ENCODE results near the genes DDIT4L, SLC39A8, NFKB1 and CENPE.

DNA sequence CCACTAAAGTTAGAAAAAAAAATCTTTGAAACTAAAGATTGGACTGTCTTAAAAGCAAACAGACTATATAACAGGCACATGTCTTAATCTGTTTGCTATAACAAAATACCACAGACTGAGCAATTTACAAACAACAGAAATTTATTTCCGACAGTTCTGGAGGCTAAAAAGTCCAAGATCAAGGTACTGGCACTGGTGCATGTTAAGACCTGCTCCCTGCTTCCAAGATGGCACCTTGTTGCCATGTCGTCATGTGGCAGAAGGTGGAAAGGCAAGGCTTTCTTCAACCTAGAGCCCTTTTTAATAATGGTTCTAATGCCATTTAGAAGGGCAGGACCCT is 72.0 kb upstream of the H2AZ1 start:
- RRBS, result no CpG with 5 or more reads among the region's 2 CpGs

- RRBS, result 2% methylated on average over 13 of the region's 38 CpGs
These were observed at the start of gene DDIT4L for GRCh38 chr4:100190368-100191151. Gene DDIT4L (minus strand): TSS chr4:100190468.

DNA sequence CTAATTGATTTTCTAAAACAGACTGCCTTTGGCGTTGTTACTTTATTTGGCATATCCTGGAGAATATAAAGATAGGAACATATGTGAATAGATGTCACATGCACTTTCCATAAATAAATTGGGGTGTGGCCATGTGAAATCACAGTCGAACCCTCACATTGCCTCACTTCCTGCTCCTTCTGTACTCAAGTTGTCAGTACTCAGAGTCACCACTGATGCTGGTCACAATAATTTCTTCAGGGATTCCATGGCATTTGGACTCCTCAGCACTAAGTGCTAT is 1.4 kb upstream of the EMCN start:
- RRBS, result no CpG with 5 or more reads among the region's 2 CpGs

- RRBS, result no CpG with 5 or more reads among the region's 6 CpGs
These were observed 377.7 kb upstream of the EMCN start for GRCh38 chr4:100895445-100896040.

DNA sequence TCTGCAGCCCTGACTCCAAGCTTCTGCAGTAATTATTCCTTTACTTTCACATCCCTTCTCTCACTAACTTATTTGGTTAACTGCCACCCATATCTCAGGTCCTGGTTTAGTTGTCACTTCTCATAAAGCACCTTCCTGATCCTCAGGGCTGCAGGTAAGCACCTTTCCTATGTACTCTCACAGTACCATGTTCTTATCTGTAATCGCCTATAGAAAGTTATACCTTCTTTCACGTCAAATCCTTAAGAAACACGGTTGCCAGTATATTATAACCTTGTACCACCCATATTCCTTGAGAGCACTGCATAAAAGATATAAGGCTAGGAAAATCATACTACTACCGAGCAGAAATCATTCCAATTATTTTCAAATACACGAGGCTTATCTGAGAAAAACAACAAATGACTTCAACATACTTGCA is 72.1 kb downstream of the PPP3CA start:
- RRBS, result no CpG with 5 or more reads among the region's 5 CpGs

GRCh38 chr4:101288791-101289469 is 58.4 kb downstream of the PPP3CA start:
- RRBS, result no CpG with 5 or more reads among the region's 4 CpGs

- RRBS, result no CpG with 5 or more reads among the region's 48 CpGs
These were observed 1.5 kb downstream of the PPP3CA start for GRCh38 chr4:101345607-101346455.

DNA sequence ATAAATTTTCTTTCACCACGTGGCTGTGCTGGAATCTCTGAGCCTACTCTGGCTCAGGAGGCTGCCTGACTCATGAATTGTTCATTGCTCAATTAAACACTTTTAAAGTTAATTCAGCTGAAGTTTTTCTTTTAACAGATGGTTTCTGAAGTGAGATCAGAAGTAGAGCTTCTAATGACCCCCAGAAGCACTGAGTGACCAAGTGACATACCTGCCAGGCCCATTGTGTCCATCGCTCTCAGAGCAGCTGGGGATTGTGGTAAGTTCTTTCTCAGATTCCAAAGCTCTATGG is 121.3 kb upstream of the BANK1 start:
- RRBS, result no CpG with 5 or more reads among the region's 2 CpGs

- RRBS, result no CpG with 5 or more reads among the region's 5 CpGs
These were observed 90.9 kb upstream of the BANK1 start for GRCh38 chr4:101699640-101700064.

DNA sequence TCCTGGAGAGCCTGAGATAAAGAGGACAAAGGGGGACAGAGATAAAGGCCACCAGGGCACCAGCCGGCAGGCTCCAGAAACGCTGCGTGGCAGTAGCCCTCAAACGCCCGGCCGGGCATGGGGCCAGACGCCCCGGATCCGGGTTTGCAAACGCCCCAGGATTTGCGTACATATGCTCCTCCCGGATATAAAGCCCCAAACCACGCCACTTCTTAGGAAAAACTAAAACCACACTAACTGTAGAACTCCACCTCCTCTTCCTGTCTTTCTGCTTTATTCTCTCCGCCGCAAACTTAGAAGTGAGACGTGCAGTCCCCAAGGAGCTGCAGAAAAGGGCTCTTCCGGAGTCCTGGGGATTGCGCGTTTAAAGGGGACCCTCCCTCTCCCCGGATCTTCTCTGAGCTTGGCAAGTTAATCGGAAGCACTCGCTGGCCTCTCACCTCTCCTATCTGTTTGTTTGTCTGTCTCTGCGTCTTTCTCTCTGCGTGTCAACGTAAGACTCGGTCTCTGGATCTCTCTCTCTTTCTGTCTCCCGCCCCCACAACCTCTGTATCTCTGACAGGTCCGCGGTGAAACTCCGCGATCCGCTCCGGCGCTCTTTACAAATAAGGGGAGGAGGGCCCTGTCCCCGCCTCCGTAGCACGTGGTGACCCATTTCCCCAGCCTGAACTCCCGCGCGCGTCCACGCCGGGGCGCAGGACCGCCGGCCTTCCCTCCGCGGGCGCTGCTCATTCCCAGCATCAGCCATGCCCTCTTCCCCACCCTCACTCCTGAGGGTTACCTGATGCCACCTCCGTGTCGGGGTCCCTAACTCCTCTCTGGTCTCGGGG is at the start of gene SLC39A8:
SLC39A8 (minus strand) TSS at position 578 of the 830 bp plus-strand sequence.
- RRBS, result 1% methylated on average over 8 of the region's 52 CpGs

DNA sequence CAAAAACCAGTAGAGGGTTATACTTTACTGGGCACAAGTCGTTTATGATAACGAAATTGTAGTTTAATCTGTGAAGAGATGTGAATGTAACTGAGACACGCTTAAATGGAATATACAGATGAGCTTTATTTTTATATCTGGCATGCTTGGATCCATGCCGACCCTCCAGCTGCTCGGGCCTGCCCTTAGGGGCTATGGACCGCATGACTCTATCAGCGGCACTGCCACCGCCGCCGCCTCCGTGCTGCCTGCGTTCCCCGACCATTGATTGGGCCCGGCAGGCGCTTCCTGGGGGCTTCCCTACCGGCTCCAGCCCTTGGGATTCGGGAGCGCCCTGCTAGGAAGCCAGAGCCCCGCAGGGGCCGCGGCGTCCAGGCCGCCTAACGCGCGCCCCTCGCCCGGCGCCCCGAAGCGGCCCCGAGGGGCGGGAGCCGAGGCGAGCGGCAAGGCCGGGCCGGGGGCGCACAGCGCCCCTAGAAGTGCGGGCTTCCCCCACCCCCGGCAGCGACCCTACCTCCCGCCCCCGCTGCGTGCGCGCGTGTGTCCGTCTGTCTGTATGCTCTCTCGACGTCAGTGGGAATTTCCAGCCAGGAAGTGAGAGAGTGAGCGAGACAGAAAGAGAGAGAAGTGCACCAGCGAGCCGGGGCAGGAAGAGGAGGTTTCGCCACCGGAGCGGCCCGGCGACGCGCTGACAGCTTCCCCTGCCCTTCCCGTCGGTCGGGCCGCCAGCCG is at the start of gene NFKB1:
NFKB1 (plus strand) TSS at position 625 of the 732 bp plus-strand sequence.
- RRBS, result 1% methylated on average over 26 of the region's 67 CpGs

DNA sequence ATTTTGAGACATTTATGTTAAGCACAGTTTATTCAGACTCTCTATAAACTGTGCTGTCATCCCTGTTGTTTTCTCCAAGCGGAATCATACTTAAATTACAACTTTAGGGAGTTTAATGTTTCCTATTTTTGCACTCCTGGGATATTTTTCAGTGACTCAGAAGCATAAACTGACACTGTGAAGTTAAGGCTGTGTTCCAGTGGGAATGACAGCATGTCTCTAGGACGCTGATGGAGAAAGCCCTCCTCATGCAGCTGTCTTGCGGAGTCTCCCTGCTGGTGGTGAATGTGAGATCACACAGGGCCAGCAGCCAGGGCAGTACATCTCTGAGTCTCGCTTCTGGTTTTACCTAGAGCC is 53.3 kb downstream of the NFKB1 start:
- RRBS, result no CpG with 5 or more reads among the region's 4 CpGs

- RRBS, result no CpG with 5 or more reads among the region's 4 CpGs
These were observed 59.5 kb downstream of the NFKB1 start for GRCh38 chr4:102560474-102561328.

- RRBS, result no CpG with 5 or more reads among the region's 18 CpGs
These were observed 113.8 kb downstream of the NFKB1 start for GRCh38 chr4:102614702-102615585.

GRCh38 chr4:102630494-102630861 is 129.3 kb downstream of the NFKB1 start:
- RRBS, result no CpG with 5 or more reads among the region's 3 CpGs

DNA sequence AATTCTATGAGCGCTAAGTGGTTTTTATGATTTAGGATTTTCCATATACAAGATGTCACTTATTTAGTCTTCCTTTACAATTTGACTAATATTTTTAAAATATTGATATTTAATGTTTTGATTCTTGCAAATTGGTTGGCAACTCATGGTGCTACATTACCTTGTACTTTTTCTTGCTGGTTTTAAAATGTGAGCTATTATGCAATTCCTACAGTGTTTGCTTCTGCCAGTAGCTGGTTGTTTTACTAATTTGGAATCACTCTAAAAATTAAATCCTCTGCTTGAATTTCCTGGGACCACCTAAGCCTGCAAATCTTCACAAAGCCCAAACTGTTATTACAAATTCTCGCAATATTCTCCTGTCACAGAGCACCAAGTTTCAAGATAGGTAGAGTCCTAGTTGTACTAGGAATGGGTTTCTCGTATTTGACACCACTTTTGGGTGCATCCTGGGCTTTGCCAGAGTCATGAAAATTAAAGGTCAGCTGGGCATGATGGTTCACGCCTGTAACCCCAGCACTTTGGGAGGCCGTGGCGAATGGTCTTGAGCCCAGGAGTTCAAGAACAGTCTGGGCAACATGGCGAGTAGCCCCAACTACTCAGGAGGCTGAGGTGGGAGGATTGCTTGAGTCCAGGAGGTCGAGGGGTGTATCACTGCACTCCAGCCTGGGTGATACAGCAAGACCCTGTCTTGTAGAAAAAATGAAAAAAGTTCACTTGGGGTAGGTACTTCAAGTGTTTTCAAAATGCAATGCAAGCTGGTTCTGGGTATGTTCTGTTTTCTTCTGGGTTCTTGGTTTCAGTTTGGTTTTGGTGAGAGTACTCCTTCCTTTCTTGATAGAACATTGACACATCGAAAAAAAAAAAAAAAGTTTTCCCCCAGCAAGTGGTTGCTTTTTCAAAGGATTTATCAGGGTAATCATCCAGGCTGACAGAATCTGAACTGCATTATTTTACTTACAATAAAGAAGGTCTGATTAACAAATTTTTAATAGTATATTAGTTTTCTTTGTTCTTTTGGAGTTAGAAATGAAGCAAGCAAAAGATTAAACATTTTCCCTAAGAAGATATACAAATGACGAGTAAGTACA is 30.7 kb upstream of the MANBA start:
- RRBS, result no CpG with 5 or more reads among the region's 10 CpGs

GRCh38 chr4:103076952-103077086 is 258 bp upstream of the SLC9B2 start:
- RRBS, result no CpG with 5 or more reads among the region's 2 CpGs

- RRBS, result 4% methylated on average over 4 of the region's 55 CpGs
These were observed at the start of gene CENPE for GRCh38 chr4:103197655-103198805. Gene CENPE (minus strand): TSS chr4:103198343.

DNA sequence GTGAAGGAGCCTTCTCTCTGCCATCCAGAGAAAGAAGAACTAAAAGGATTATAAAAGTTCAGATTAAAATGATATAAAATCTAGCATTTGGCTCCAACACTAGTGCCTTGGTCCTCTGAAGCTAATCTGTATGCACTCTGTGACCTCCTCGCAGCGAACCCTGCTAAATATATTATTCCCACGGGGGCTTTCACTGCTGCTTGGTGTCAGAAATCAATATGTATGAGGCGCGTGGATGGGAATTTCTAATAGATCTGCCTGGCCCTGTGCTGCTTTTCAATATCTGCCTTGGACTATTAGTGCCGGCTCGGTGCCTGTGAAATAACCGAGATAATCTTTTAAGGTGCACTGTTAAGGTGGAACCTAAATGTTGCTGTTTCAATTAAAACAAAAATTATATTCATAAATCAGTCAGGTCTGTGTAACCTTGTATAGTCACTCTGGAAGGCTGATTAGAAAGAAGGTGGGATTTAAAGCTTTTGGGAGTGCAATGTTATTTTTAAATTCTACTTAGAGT is 69.6 kb downstream of the CXXC4 start:
- RRBS, result no CpG with 5 or more reads among the region's 8 CpGs